OVCAR3 (cell line): ENCODE measurements around a stretch of chr18.

DNA sequence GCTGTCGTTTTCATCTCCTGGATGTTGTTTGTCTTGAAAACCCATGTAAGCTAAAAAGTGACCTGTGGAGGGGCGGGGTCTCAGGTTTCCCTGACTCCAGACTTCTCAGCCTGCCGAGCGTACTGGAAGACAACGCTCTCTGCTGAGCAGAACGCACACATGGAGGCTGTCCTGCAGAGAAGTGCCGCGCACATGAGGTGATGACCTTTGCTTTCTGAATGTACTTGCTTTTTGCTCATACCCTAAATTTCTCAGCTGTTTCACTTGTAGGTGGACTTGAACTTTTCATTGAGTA is 4.1 kb downstream of the RBFA start:
- RRBS, result no CpG with 5 or more reads among the region's 8 CpGs

DNA sequence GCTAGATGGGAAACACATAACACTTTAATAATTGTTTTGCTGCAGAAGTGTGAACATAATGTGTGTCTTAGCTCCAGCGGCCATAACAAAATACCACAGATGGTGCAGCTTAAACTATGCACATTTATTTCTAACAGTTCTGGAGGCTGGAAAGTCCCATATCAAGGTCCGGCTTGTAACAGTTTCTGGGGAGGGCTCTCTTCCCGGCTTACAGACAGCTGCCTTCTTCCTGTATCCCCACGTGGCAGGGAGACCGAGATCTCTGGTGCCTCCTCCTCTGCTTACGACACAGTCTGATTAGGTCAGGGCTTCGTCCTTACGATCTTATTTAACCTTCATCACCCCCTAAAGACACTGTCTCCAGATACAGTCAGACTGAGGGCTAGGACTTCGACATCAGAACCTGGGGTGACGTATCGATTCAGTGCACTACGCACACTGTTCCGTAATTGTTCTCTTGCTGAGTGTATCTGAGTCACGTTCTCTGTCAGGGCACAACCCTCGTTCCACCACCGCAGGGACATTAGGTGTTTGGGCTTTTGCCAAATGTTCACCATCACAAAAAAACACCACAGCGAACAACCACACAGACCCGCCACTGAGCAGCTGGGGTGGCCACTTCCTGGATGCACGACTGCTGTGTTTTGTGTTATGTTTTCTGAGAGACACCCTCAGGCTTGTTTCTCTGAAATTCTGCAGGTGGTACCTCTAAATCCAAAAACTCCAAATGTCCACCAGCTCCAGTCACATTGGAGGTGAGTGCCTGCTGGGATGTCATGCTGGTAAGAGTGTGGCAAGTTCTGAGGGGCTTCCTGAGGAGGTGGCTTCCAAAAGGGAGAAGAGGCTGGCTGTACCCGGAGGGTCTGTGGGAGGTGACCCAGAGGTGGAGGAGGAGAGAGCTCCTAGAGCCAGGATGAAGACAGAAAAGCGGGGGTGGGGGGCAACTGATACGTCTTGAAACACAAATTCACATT is 66.4 kb downstream of the ADNP2 start:
- RRBS, result no CpG with 5 or more reads among the region's 22 CpGs

GRCh38 chr18:80262384-80262867 is 15.1 kb upstream of the PARD6G start:
- RRBS, result no CpG with 5 or more reads among the region's 85 CpGs